NCI-H460 (cell line): ENCODE measurements around a stretch of chr7.

DNA sequence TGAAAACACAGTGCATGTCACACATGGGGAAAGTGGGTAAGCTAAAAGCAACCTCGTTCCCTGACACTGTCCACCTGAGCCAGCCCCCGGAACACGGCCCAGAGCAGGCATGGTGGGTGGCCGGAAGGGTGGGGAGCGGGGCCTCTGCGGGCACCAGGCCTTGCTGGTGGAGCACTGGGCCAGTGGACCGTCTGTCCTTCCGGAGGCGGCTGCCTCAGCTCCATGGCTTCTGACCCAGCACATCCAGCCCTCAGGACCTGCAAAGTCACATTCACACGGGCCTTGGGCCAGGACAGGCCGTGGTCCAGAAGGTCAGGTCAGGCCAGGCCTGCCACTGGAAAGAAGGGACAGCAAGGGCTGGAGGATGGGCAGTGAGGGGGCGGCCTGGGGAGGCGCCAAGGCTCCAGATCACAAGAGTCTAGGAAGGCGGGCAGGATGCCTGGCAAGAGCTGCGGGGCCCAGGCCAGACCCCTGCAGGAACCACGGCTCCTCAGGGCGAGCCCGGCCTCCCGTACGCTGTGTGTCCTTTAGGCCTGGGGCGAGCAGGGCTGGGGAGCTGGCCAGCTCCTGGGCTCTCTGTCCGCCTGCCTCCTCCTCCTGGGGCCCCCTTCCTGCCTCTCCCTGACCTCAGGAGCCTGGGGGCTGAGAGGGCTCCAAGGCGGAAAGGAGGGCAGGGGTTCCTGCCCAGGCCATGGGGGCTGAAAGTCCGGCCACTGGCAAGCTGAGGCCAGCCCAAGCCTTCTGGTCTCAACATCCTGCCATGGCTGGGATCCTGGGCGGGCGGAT, 225.7 kb downstream of the ELFN1 start:
RAMPAGE:
- cytosol, long total RNA: no peak
- long total RNA: no peak
- nucleus, long total RNA: no peak

RAMPAGE:
- cytosol, long total RNA: no peak
- long total RNA: no peak
- nucleus, long total RNA: no peak
These were observed 262.7 kb downstream of the ELFN1 start for GRCh38 chr7:1932713-1933290.

DNA sequence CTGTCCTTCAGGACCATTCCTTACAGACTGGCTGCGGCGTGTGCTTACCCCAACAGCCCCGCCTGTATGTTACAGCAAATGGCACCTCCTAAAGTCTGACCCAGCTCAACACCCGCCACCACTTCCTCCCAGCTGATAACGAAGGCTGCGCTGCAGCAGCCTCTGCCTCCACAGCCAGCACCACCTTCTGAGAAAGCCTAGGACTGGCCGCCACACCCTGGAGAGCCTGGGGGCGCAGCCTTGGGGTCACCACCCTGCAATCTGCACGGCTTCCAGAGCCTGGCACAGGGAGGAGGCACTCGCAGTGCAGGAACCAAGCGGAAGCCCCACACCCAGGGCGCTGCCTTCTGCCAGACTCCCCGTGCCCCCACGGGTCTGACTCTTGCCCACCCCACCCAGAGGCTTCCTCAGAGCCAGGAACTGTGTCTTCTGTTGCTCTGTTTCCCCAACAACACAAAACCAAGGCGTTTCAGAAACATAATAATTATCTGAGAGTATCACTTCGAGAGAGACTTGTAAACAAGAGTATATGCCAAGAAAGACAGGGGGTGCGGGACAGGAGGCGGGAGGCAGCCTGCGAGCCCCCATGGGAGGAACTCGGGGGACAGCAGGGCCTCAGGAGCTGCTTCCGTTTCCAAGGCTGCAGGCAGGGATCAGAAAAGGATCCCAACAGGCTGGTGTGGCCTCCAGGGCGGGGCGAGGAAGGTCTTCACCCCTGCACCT, 112.4 kb downstream of the MAD1L1 start:
RAMPAGE:
- cytosol, long total RNA: no peak
- long total RNA: no peak
- nucleus, long total RNA: no peak

DNA sequence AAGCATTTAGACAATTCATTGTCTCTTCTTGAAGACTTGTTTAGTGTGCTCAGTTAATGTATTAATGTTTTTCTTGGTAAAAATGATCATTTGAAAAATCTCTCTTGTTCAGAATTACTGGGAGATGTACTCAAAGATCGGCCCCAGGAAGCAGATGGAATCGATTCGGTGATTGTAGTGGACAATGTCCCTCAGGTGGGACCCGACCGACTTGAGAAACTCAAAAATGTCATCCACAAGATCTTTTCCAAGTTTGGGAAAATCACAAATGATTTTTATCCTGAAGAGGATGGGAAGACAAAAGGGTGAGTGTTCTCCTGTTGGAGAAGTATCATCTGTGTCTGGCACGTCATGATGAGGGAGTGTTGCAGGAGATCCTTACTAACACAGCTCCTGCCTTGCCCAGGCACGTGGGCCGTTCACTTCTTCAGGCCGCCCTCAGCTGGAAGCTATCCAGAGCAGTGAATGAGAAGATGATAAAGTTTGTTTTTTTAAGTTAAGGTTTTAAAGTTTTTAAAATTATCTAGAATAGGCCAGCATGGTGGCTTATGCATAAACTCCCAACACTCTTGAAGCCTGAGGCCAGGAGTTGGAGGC, 6.1 kb downstream of the EIF3B start:
RAMPAGE:
- cytosol, long total RNA: no peak
- long total RNA: no peak
- nucleus, long total RNA: no peak

RAMPAGE:
- cytosol, long total RNA: no peak
- long total RNA: no peak
- nucleus, long total RNA: no peak
These were observed 23.2 kb upstream of the CHST12 start for GRCh38 chr7:2380041-2380775.

DNA sequence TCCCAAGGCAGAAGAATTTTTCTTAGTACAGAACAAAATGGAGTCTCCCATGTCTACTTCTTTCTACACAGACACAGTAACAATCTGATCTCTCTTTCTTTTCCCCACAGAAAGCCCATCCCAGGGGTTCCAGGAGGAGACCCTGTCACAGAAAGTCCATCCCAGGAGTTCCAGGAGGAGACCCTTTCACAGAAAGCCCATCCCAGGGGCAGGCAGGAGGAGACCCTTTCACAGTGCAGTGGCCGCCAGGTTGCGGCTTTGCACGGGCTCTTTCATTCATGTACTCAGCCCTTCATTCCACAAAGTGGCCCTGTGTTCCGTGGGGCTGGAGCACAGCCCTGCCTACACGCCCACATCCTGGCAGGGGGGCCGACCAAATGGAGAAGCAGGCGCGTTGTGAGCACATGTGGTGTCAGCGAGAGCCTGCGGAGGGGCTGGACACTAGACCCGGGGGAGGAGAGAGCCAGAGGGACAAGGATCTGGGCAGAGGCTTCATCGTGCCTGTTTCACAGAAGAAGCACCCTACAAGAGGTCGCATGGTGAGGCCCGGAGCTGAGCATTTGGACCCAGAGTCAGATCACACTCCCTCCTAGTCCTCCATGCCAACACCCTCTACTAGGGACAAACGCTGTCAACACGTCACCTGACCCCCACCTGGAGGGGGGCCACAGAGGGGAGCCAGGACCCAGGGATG, 13.0 kb upstream of the CHST12 start:
RAMPAGE:
- cytosol, long total RNA: no peak
- long total RNA: no peak
- nucleus, long total RNA: no peak

DNA sequence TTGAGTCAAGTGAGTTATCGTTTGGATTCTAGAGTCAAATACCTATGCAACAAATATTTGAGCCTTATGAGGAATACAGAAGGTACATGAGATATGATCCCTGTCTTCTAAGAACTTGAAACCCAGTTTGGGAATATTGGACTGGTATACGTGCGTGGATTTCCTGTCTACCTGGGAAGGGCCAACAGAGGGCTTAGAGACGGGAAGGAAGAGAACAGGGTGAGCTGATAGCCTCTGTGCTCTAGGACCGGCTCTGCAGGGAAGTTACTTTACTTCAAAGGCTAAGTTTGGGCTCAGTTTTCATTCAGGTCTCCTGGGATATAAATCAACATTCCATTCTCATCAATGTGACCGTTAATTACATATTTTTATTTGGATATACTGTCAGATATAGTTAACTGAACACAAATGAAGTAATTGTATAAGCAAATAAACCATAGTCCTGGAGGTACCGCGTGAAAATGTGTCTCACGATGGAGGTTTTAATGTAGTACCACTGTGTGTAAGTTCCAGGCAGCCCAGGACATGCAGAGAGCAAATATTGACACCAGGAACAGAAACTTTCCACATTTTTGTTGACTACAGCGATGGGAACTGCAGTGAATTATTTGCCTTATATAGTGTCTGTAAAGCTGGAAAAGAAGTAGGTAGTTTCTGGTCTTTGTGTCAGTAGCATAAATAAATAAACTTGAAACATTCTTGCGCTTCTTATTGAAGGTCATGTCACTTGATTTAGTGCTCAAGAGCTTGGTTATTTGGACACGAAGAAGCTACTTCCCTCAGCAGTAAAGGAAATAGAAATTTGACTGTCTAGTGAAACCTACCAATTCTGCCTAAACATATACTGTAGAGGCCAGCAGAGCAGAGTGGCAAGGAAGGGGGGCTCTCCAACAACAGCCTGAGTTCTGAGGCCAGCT, 8.7 kb downstream of the CHST12 start:
RAMPAGE:
- cytosol, long total RNA: no peak
- long total RNA: no peak
- nucleus, long total RNA: no peak

GRCh38 chr7:2498013-2498426, 21.6 kb upstream of the LFNG start:
RAMPAGE:
- cytosol, long total RNA: no peak
- long total RNA: no peak
- nucleus, long total RNA: no peak

RAMPAGE:
- cytosol, long total RNA: no peak
- long total RNA: no peak
- nucleus, long total RNA: no peak
These were observed 11.3 kb upstream of the LFNG start for GRCh38 chr7:2508061-2508829.

GRCh38 chr7:2610128-2610855, 21.5 kb upstream of the TTYH3 start:
RAMPAGE:
- cytosol, long total RNA: no peak
- long total RNA: no peak
- nucleus, long total RNA: no peak

DNA sequence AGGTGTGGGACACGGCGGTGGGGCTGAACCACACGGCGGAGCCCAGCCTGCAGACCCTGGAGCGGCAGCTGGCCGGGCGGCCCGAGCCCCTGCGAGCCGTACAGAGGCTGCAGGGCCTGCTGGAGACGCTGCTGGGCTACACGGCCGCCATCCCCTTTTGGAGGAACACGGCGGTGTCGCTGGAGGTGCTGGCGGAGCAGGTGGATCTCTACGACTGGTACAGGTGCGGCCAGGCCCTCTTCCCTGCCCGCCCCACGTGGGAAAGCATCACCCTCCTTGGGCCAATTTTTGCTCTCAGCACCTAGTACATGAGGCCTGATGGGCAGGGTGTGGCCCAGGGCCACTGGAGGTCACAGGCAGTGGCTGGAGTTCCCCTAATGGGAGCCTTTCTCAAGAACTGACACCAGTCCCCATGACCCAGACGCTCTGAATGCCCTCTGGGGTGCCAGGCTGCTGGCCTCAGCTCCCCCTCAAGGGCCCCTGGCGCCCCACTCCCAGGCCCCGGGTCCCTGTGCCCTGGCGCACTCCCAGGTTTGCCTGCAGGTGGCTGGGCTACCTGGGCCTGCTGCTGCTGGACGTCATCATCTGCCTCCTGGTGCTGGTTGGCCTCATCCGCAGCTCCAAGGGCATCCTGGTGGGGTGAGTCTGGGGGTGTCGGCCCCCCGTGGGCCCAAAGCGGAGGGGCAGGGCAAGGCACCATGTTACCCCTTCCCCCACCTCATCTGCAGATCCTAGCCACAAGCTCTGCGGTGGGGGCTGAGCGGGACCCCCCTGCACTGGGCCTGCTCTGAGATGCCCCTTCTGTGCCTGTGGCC, 15.8 kb downstream of the TTYH3 start:
RAMPAGE:
- cytosol, long total RNA: no peak
- long total RNA: no peak
- nucleus, long total RNA: no peak

DNA sequence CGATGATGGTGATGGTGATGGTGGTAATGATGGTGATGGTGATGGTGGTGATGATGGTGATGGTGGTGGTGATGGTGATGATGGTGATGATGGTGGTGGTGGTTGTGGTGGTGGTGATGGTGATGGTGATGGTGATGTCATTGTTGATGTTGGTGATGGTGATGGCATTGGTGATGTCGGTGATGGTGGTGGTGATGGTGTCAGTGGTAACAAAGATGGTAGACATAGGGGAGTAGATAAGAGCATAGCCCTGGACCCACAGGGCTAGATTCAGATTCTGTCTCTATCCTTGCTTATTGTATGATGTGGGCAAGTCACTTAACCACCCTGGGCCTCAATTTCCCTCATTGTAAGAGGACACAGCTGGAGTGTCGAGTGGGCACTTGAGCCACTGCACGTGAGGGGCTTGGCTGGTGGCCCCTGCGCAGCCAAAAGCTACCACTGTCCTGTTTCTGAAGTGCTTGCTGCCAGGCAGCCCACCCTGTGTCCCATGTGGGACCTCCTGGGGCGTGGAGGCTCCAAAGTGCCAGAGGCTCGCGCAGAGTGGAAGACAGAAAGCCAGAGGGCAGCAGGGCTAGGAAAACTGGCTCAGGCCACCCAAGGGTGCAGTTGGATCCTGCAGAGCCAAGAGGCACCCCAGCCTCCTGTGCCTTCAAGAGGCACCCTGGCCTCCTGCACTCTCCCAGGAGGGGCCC, 25.7 kb downstream of the TTYH3 start:
RAMPAGE:
- cytosol, long total RNA: no peak
- long total RNA: no peak
- nucleus, long total RNA: no peak

RAMPAGE:
- cytosol, long total RNA: no peak
- long total RNA: no peak
- nucleus, long total RNA: no peak
These were observed 23.6 kb upstream of the AMZ1 start for GRCh38 chr7:2664291-2664964.

DNA sequence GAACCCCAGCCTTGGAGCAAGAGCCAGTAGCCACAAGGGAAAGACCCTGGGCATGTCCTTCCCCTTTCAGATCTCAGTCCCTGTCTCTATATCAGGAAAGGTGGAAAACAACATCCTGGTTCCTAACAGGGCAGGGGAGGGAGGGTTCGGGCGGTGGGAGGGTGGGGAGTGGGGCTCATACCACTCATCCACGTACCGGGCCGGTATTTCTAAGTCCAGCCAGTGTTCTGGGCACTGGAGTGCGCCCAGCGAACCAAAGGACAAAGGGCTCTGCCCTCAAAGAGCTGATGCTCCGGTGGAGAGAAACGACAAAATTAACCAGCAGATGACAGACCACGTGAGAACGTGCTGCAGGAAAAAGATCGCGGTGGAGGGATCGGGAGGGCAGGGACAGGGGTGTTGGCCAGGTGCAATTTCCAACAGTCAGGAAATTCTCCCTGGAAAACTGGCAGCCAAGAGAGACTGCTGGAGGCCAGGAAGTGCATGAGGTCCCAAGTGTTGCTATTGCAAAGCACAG, 21.5 kb upstream of the AMZ1 start:
RAMPAGE:
- cytosol, long total RNA: no peak
- long total RNA: no peak
- nucleus, long total RNA: no peak

RAMPAGE:
- cytosol, long total RNA: no peak
- long total RNA: no peak
- nucleus, long total RNA: no peak
These were observed 17.1 kb upstream of the AMZ1 start for GRCh38 chr7:2670757-2671381.

RAMPAGE:
- cytosol, long total RNA: no peak
- long total RNA: no peak
- nucleus, long total RNA: no peak
These were observed 10.9 kb downstream of the AMZ1 start for GRCh38 chr7:2698711-2699534.

GRCh38 chr7:2713246-2713922, 25.4 kb downstream of the AMZ1 start:
RAMPAGE:
- cytosol, long total RNA: no peak
- long total RNA: no peak
- nucleus, long total RNA: no peak

RAMPAGE:
- cytosol, long total RNA: no peak
- long total RNA: no peak
- nucleus, long total RNA: no peak
These were observed 37.2 kb downstream of the AMZ1 start for GRCh38 chr7:2724964-2725845.

RAMPAGE:
- cytosol, long total RNA: no peak
- long total RNA: no peak
- nucleus, long total RNA: no peak
These were observed 75.7 kb downstream of the AMZ1 start for GRCh38 chr7:2763762-2763978.

GRCh38 chr7:2821148-2821869, 22.8 kb downstream of the GNA12 start:
RAMPAGE:
- cytosol, long total RNA: no peak
- long total RNA: no peak
- nucleus, long total RNA: no peak